HT1080 (cell line): ENCODE results near the genes GHSR, NCEH1 and TBL1XR1.

GRCh38 chr3:171796682-171797335 lies 13.5 kb downstream of the PLD1 start:
RAMPAGE:
- cytosol, long total RNA = no peak
- long total RNA = no peak
- nucleus, long total RNA = no peak

DNA sequence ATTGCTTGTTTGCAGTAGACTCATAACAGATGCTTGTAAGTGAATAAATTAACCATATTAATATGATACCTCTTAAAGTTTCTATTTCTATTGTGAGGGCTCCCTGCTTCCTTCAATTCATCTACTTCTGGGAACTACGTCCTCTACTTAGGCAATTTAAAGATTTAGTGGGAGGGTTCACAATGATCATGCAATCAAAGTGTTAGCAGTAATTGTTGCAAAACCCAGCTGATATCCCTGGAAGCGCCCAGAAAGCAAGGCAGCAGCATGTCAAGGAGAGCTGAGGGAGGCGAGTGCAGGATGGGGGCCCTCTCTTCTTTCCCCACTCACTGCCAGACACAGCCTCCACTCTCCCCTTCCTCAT lies 6.4 kb downstream of the TMEM212 start:
RAMPAGE:
- cytosol, long total RNA = no peak
- long total RNA = no peak
- nucleus, long total RNA = no peak

RAMPAGE:
- cytosol, long total RNA = no peak
- long total RNA = no peak
- nucleus, long total RNA = no peak
Measured at GRCh38 chr3:171931971-171932774, 89.0 kb downstream of the TMEM212 start.

GRCh38 chr3:172044894-172045336 lies 5.5 kb downstream of the FNDC3B start:
RAMPAGE:
- cytosol, long total RNA = no peak
- long total RNA = no peak
- nucleus, long total RNA = no peak

RAMPAGE:
- cytosol, long total RNA = no peak
- long total RNA = no peak
- nucleus, long total RNA = no peak
Measured at GRCh38 chr3:172096869-172097455, 57.6 kb downstream of the FNDC3B start.

DNA sequence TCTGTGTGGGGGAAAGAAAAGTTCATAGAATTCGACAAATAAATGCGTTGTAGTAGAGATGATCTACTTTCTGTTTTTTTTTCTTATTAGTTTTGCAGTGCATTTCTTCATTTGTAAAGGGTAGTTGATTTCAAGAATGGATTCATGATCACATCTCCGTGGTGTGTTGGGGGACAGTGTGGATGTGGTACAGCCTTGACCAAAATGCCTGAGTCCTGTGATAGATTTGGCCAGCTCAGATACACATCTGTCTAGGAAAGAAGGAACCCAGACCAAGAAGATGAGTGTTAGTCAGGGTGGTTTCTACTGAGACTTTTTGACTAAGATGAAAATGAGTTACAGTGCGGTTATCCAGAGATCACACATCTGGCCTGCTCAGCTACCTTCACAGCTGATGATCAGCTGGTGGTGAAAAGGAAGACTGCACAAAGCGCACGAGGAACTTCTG lies 68.0 kb downstream of the FNDC3B start:
RAMPAGE:
- cytosol, long total RNA = no peak
- long total RNA = no peak
- nucleus, long total RNA = no peak

DNA sequence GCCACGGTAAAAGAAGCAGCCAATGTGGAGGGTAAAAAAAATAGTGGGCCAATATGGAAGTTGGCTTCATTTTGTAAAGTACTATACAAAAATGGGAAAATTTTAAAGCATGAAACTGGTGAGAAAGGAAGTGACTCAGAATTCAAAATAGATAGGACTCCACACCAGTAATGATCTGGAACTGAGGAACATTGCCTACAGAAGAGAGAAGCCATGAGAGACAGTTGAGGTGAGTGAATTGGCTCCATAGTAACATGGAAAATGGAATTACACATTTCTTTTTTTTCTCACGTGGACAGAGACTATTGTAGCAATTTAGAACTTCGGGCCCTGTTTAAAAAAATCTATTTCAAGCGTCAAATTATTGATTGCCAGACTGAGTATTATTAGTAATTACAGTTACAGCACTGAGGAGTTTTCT lies 109.0 kb downstream of the FNDC3B start:
RAMPAGE:
- cytosol, long total RNA = no peak
- long total RNA = no peak
- nucleus, long total RNA = no peak

DNA sequence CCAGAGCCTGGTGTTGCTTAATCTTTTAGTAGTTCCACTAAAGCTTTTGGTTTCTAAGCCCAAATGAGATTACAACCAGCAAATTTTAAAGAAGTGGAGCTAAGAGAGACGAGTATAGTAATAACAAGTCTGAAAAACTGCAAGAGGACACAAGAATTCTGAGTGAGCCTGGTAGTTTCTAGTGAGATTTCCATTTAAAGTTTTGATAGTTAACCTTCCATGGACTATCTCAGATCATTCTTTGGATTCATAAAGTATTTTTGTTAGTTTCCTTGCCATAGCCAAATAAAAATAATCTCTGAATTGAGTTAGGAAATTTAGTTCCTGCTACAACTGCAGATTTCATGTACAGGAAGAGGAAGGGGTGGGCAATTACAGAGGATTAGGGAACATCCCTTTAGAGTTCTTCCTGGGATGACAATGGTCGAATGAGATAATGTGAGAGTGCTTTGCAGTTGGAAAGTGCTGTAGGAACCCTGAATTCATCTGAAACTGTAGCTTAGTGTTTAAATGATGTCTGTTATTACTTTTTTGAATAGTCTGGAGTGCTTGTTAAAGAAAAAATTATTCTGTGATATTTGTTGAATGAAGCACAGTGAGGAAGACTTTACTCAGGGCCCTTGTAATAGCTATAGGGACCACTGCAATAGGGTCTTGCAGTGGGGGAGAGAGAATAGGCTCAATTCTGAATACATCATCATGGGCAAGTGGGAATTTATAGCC lies 137.0 kb downstream of the FNDC3B start:
RAMPAGE:
- cytosol, long total RNA = no peak
- long total RNA = no peak
- nucleus, long total RNA = no peak

RAMPAGE:
- cytosol, long total RNA = no peak
- long total RNA = no peak
- nucleus, long total RNA = no peak
Measured at GRCh38 chr3:172448302-172448903, at the start of gene GHSR. TSS of gene GHSR (minus strand) at chr3:172448456.

GRCh38 chr3:172557440-172558442 lies 34.5 kb upstream of the TNFSF10 start:
RAMPAGE:
- cytosol, long total RNA = no peak
- long total RNA = no peak
- nucleus, long total RNA = no peak

RAMPAGE:
- cytosol, long total RNA = no peak
- long total RNA = no peak
- nucleus, long total RNA = no peak
Measured at GRCh38 chr3:172647756-172648366, 63.0 kb downstream of the NCEH1 start.

GRCh38 chr3:172710638-172711802 lies at the start of gene NCEH1:
TSS of gene NCEH1 (minus strand) at chr3:172711067.
RAMPAGE:
- cytosol, long total RNA = no peak
- long total RNA = start-site peak on the minus strand at chr3:172711016-172711067, 520 reads
- nucleus, long total RNA = no peak

GRCh38 chr3:172796103-172796794 lies 45.7 kb downstream of the ECT2 start:
RAMPAGE:
- cytosol, long total RNA = no peak
- long total RNA = no peak
- nucleus, long total RNA = no peak

RAMPAGE:
- cytosol, long total RNA = no peak
- long total RNA = no peak
- nucleus, long total RNA = no peak
Measured at GRCh38 chr3:172938629-172939215, 188.2 kb downstream of the ECT2 start.

RAMPAGE:
- cytosol, long total RNA = no peak
- long total RNA = no peak
- nucleus, long total RNA = no peak
Measured at GRCh38 chr3:173586270-173586510, 188.6 kb downstream of the NLGN1 start.

RAMPAGE:
- cytosol, long total RNA = no peak
- long total RNA = no peak
- nucleus, long total RNA = no peak
Measured at GRCh38 chr3:174863485-174864107, 4.5 kb downstream of the NAALADL2 start.

DNA sequence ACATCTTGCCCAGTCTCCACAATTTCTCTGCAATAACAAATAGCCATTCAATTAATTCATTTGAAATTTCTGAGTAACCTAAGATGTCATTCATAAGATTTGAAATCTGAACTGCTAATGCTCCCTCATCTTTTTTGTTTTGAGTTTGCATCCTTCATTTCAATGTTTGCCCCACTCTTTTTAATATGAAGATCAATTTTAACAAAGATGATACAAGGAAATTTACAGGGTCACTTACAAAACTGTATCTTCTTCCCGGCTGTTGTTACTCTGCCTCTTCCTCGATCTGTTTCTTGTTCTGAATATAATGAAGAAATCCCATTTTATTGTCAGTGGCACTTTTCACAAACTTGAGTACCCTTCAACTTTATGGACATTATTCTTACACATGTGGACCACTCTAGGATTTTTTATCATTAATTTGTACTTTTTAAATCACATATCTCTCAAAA lies 343.8 kb downstream of the TBL1XR1 start:
RAMPAGE:
- cytosol, long total RNA = no peak
- long total RNA = no peak
- nucleus, long total RNA = no peak

DNA sequence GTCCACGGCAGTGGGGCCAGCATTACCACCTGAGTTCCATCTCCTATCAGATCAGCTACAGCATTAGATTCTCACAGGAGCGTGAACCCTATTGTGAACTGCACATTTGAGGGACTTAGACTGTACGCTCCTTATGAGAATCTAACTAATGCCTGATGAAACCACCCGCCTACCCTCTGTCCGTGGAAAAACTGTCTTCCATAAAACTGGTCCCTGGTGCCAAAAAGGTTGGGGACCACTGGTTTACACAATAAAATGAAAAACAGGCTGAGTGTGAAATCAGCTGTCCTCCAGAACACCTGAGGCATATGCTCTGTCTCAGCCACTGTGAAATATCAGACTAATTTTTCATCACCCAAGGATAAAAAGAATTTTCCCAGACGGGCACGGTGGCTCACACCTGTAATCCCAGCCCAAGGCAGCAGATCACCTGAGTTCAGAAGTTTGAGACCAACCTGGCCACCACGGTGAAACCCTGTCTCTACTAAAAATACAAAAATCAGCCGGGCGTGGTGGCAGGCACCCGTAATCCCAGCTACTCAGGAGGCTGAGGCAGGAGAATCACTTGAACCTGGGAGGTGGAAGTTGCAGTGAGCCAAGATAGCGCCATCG lies 45.8 kb downstream of the TBL1XR1 start:
RAMPAGE:
- cytosol, long total RNA = no peak
- long total RNA = no peak
- nucleus, long total RNA = no peak

DNA sequence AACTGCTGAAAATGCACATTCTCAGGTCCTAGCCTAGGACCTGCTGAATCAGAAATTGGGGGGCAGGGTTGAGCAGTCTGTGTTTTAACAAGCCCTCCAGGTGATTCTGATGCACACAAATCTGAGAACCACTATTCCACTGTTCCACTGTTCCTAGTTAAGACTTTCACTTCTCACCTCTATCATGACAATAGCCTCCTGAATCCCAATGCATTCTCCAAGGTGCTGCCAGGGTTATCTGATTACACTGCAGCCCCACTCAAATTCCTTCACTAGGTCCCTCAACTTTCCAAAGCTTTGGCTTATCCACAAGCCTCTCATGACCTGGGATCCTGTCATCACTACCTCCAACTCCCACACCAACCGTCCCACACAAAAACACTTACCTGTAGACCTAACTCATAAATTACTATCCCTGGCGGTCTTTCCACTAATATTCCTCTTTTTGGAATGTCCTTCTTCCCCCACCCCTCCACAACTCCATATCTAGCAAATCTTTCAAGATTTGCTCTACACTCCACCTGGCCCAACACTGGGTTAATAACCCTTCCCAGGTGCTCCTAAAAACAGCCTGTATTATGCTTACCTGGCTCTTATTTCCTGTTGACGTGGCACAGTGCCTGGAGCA lies 27.2 kb downstream of the TBL1XR1 start:
RAMPAGE:
- cytosol, long total RNA = no peak
- long total RNA = no peak
- nucleus, long total RNA = no peak

RAMPAGE:
- cytosol, long total RNA = no peak
- long total RNA = no peak
- nucleus, long total RNA = no peak
Measured at GRCh38 chr3:177197023-177198058, at the start of gene TBL1XR1. TSS of gene TBL1XR1 (minus strand) at chr3:177197482.